Pericardium fibroblast (primary cell): ENCODE measurements around the genes VLDLR and SPATA6L.

DNA sequence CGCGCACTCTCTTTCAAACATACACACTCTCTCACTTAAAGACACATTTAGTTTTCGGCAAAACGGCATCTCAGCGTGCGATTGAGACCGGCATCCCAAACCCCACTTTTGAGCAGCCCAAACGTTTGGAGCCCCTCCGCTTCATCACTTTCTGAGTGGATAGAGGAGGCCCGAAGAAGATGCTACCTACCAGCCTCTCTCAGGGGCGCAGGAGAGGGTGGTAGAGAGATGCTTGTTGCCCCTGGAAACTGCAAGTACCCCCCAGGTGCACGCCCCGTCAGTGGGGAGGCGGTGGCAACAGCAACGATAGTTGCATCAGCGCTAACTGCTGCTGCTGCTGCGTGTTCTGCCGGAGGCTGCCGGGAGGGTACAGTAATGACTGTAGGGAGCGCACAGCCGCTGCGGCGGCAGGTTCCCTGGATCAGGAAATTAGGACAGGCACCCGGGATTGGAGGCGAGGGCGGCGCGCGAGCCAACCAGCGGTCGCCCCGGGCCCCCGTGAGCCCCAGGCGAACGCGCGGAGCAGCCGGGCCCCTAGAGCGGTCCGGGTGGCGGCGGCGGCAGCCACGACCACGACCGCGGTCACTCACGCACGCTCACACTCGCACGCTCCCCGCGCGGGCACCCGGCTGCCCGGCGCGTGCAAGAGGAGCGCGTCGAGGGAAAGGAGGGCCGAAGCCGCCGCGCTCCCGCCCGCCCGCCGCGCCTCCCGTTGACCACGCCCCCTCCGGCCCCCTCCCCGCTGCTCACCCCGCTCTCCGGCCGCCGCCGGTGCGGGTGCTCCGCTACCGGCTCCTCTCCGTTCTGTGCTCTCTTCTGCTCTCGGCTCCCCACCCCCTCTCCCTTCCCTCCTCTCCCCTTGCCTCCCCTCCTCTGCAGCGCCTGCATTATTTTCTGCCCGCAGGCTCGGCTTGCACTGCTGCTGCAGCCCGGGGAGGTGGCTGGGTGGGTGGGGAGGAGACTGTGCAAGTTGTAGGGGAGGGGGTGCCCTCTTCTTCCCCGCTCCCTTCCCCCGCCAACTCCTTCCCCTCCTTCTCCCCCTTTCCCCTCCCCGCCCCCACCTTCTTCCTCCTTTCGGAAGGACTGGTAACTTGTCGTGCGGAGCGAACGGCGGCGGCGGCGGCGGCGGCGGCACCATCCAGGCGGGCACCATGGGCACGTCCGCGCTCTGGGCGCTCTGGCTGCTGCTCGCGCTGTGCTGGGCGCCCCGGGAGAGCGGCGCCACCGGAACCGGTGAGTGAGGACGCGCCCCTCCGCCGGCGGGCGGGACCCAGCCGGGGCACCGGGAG is at the start of gene VLDLR:
TSS of gene VLDLR (plus strand) at position 749 of the 1,289 bp plus-strand sequence.
- RAMPAGE, long total RNA, result no peak

DNA sequence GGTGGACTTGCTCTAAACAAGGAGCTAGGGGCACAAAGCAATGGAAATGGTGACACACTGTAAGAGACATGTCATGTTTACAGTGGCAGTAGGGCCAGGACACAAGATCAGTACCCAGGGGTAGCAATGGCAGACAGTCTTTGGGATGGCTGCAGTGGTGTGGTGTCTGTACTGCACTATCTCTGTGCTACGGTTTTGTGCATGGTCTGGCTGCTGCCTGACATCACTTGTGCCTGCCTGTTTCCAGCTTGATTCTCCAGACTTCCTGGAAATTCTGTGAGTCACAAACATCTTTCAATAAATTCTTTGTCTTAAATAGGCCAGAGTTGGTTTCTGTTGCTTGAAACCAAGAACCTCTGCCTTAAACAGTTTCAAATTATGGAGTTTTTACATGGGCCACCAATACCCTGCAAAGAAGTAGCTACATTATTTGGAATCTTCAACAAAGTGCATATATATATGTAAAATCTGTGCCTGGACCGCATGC is 188.3 kb downstream of the RFX3 start:
- RAMPAGE, long total RNA, result no peak

DNA sequence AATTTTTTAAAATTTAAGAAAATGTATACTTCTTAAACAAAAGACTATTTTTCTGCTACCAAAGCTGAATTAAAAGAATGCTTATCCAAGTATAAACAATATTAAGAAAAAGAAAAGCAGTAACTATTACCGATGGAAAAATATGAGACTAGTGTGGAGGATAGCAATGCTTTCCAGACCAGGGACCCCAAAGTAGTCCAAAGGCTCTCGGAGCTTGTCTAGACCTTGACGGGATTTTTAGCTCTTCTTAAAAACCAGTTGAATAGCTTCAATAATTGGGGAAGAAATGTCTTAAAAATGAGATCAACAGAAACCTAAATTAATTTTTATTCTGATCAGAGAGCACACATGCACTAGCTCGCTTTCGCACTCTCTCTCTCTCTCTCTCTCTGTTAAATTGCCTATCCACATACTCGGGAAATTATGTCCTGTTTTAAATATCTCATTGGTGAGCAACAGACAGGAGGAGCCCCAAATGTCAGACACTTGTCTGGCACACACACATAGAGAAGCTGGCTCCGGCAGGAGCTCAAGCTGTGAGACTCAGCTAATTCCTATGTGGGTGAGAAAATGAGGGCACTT is 9.4 kb downstream of the RFX3 start:
- RAMPAGE, long total RNA, result no peak

DNA sequence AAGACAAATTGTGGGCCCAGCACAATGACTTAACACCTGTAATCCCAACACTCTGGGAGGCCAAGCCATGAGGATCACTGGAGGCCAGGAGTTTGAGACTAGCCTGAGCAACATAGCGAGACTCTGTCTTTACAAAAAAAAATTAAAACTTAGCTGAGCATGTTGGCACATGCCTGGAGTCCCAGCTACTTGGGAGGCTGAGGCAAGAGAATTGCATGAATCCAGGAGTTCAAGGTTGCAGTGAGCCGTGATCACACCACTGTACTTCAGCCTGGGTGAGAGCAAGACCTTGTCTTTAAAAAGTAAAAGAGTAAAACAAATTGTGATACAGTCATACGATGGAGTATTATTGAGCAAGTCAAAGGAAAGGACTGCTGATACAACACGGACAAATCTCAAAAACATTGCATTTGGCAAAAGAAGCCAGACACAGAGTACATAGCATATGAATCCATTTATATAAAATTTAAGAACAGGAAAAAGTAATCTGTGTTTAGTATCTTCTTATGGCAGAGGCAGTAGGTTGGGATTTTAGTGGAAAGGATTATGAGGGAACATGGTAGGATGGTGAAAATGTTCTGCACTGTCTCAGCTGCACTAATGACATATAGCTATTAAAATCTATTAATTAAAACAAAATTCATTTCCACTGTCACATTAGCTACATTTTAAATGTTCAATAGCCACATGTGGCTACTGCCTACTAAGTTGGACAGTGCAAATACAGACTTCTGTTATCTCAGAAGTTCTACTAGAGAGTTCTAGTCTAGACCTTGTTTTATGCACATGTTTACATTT is 5.0 kb upstream of the RFX3 start:
- RAMPAGE, long total RNA, result no peak

DNA sequence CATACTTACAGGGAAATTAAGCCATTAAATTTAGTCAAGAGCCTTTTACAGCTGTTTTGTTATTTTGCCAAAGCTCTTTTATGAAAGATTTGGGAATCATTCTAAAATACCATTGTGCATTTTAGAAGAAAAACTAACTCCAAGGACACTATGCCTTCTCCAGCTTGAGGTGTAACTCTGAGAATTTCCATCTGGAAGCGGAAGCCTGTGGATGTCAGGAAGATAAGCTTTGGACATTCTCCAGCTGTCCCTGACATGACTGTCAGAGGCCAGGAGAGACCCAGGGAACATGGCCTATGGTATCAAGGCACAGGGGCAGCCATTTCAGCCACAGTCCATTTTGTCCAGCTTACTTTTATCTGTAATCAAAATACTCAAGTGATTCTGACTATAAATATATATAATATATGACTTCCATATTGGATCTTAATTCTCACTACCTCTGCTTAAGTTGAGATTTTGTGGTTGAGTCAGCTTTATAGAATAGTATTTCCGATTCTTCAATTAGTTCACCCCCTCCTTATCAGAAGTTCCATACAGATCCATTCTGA is 230.1 kb downstream of the GLIS3 start:
- RAMPAGE, long total RNA, result no peak

GRCh38 chr9:4491061-4492081 is 1.1 kb downstream of the SLC1A1 start:
- RAMPAGE, long total RNA, result no peak

- RAMPAGE, long total RNA, result no peak
Observed at GRCh38 chr9:4582876-4583581, 79.1 kb upstream of the PLPP6 start.

DNA sequence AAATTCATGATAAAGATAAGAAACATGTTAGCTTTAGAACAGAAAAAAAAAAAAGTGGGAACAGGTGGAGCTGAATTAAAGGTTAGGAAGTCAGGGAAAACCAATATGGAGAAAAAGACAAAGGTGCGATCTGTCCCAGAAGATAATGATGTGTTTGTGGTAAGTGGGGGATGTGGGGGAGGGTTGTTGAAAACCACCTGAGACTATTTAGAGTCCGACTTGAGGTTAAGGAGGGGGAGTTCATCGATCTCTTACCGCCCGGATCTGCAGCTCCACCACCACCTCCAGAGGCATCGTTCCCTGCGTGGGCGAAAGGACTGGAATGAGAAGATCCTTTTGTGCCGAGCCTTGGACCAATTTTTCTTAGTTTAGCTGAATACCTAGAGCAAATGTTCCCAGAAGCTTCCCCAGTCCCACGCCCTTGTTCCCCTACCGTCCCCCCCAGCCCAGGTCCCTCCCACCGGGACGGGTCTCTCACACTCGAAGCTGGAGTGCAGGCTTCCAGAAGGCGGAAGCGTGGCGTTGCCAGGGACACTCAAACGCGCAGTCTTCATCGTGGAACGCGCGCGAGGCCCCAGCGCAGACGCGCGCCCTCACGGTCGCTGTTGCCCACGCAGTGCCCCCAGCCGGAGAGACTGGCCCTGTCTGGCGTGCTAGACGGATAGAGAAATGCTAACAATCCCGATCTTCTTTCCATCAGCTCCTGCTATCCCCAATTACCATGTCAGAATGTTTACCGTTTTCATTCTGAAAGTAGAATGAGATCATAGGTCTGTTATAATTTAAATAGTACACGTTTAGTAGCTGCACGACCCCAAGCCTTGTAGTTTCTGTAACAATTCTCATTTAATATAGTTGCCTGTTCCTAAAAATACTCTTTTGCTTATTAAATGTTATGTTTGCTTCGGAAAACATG is at the start of gene SPATA6L:
TSS of gene SPATA6L (minus strand) at position 524 of the 916 bp plus-strand sequence.
- RAMPAGE, long total RNA, result no peak

- RAMPAGE, long total RNA, result no peak
Observed at GRCh38 chr9:4733416-4734307, 7.3 kb downstream of the AK3 start.

- RAMPAGE, long total RNA, result no peak
Observed at GRCh38 chr9:4822061-4822454, 29.3 kb downstream of the RCL1 start.

- RAMPAGE, long total RNA, result no peak
Observed at GRCh38 chr9:4829677-4830214, 37.0 kb downstream of the RCL1 start.

- RAMPAGE, long total RNA, result no peak
Observed at GRCh38 chr9:4850154-4851615, 57.9 kb downstream of the RCL1 start.

GRCh38 chr9:4942275-4942604 is 42.8 kb upstream of the JAK2 start:
- RAMPAGE, long total RNA, result no peak

DNA sequence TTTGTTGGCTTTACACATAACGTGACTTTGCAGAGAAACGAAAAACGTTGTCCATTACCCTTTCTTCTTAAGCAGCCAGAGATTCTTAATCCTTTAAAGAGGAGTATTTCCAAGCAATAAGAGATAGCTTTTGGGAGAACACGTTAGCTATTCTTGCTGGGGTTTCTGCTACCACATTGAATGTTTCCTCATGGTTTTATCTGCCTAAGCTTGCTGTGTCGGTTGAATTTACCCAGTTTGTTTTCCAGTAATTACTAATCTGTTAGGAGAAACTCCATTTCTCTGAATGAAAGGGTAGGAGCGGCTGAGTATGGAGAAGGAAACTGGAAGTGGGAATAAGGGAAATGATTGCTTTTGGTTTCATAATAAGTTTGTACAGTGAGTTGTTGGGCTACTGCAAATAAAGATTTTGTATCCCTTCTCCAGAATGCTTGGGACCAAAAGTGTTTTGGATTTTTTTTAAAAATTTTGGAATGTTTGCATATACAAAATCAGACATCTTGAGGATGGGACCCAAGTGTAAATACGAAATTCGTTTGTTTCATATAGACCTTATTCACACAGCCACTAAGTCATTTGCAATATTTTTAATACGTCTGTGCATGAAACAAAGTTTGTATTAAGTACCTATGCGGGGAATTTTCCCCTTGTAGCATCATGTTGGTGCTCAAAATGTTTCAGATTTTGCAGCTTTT is 1.3 kb downstream of the JAK2 start:
- RAMPAGE, long total RNA, result no peak

GRCh38 chr9:5600423-5600911 is 28.4 kb upstream of the RIC1 start:
- RAMPAGE, long total RNA, result no peak

DNA sequence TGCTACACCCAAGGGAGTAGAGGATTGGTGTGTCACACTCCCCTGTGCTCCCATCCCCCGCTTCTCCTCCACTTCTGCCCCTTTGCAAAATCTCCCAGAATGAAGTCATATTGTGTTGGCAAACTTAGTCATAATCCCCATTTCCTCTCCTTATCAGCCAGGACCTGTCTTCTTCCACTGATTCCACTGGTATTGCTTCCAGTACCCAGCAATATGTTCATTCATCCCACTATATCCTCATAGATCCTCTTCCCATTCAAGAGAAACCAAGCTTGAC is 14.8 kb downstream of the IL33 start:
- RAMPAGE, long total RNA, result no peak

GRCh38 chr9:6646294-6646654 is 745 bp upstream of the GLDC start:
- RAMPAGE, long total RNA, result no peak

- RAMPAGE, long total RNA, result no peak
Observed at GRCh38 chr9:6986072-6986661, 228.4 kb downstream of the KDM4C start.

DNA sequence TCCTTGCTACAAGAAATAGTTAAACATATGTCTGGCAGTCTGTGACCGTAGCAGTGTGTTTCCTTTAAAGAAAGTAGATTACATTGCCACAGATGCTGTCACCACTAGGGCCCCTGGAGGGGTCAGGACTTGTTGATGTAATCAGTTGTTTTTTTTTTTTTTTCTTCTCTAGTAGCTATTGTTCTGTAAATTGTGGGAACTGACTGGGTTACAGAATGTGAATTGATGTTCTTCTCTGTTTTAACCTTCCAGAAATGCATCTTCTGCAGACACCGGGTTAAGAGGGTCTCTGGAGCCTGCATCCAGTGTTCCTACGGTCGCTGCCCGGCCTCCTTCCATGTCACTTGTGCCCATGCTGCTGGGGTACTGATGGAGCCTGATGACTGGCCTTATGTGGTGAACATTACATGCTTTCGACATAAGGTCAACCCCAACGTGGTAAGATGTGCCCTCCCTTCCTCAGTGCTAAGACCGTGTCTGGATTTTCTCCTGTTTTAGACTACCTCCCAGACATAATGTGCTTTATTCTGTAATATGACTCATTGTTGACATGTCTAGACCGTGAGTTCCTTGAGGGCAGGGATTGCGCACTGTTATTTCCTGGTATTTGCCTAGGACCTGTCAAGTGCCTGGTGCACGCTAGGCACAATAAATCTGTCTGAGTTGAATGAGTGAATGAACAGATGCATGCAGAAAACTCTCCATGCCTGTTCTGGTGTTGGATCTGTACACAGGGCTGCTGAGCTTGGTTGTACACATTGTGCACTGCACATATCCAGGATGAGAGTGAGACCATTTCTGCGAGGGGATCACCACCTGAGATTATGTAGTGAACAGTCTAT is 345.9 kb downstream of the KDM4C start:
- RAMPAGE, long total RNA, result no peak

GRCh38 chr9:7798647-7799090 is 909 bp downstream of the DMAC1 start:
- RAMPAGE, long total RNA, result no peak